Right cardiac atrium (tissue), 1 donor: ENCODE data around the genes DYRK3 and FCAMR.

DNA sequence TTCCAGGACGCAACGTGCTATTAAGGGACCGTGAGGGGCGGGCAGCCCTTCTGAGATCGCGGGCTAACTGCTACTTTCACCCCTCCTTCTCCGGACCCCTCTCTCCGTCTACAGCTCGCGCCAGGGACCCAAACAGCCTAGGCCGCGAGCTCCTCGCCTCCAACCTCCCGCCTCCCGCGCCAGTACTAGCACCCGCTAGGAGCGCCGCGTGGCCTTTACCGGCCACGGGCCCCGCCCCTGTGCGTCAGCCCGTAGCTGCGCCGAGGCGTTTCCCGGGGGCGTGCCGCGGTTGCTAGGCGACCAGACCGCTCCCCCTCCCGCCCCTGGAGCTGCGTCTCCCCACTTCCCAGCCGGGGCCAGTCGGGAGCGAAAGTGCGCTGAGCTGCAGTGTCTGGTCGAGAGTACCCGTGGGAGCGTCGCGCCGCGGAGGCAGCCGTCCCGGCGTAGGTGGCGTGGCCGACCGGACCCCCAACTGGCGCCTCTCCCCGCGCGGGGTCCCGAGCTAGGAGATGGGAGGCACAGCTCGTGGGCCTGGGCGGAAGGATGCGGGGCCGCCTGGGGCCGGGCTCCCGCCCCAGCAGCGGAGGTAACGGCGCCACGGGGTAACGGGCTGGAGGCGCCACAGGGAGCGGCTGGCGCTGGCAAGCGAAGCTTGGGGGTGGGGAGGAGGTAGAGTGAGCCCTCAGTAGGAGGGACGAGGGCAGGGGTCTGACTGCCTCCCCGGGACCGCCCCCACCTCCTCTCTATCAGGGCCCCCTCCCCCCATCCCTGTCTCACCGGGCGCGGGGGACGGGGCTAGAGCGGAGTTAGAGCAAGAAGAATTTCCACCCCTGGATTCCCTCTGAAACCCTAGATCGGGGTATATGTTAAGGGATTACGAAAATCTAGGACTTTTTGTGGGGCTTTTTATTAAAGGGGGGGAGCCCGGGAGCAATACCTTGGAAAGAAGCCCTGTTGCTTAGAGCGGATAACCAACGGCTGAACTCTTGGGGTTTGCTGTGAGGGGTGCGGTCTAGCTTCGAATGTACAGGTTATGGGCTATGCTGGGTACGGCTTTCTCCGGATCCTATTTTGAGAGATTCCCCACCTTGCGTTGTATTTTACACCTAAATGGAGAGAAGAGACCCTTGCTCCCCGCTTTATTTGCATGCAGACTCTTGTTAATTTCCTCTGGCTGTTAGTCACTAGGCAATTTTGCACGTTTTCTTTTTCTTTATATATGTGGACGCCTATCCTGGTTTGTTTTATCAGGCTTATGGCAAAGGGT is at the start of gene DYRK3:
DYRK3 (plus strand) TSS at position 342 of the 1,267 bp plus-strand sequence.
- PRO-cap = bidirectional peak, plus-strand start at position 342 of the sequence, minus-strand start at position 187 of the sequence

GRCh38 chr1:206652234-206653169 is 17.2 kb downstream of the DYRK3 start:
- PRO-cap = no peak

DNA sequence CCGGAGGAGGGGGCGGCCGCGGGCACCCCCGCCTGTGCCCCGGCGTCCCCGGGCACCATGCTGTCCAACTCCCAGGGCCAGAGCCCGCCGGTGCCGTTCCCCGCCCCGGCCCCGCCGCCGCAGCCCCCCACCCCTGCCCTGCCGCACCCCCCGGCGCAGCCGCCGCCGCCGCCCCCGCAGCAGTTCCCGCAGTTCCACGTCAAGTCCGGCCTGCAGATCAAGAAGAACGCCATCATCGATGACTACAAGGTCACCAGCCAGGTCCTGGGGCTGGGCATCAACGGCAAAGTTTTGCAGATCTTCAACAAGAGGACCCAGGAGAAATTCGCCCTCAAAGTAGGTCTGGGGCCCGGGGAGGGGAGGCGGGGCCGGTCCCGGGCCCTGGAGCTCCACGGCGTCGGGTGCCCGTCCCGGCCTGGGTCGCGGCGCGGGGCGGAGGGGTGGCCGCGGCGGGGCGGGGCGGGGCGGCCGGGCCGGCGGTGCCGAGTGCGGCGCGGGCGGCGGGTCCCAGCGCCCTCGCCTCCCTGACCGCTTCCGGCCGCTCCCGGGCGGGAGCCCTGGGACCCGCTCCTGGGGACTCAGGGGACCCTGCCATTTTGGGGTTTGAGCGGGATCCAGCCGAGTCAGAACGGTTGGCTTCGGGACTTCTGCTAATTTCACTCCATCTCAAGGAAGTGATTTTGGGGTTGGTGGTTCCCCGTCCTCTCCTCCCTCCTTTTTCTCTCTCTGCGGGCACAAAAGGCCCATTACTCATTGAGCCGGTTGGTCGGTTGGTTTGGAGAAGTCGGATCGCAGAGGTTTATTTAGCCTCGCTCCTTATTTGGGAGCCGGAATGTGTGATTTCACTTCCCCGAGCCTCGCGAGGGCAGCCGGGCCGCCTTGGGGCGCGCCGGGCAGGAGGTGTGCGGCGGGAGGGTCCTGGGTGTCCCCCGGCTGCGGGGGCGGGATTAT is 743 bp downstream of the MAPKAPK2 start:
- PRO-cap = bidirectional peak, plus-strand start at position 485 of the sequence, minus-strand start at position 417 of the sequence; bidirectional peak, plus-strand start at position 868 of the sequence, minus-strand start at position 748 of the sequence

DNA sequence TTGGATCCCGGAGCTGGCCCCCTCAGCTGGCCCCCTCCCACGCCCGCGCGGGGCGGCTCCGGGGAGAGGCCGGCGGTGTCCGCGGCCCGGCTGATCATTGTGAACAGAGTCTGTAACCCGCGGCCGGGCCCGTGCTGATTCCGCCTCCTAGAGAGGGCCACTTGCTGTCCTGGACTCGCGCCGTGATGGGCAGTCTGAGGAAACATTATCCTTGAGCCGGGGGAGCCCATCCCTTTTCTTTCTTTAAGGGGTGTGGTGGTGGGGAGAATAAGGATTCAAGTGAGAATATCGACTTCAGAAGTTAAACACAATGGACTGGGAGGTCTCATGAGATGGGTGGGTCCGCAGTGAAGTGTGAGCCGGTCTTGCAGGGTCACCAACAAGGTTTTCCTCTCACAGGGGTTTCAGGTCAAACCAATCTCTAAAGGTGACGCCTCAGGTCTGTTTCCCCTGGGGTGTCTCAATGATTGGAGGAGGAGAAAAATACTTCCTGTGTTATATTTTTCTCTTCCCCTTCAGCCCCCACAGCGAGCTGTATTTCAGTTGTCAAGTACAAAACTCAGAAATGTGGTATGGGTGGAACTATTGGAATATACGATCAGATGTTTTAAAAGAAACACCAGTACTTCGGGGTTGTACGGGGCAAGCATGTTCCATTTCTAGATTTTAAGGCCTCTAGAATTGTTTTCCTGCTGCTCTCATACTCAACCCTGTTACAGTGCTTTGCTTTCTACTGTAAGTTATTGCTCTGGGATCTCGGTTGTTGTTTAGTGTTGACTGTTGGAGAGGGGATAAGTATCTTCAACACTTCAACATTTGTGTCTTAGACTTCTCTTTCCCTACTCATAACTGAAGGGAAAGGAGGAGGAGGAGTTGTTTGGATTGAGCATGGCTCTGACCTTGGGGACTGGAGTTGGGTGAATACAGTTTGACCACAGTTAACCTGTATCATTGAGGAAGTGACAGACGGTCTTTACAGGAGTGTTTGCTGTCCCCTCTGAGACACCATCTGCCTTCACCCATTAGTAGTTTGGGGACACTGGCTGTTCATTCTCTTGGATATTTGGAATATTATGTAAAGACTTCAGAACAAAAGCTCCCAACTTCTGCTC is 1.8 kb downstream of the MAPKAPK2 start:
- PRO-cap = bidirectional peak, plus-strand start at position 97 of the sequence, minus-strand start at position 105 of the sequence

DNA sequence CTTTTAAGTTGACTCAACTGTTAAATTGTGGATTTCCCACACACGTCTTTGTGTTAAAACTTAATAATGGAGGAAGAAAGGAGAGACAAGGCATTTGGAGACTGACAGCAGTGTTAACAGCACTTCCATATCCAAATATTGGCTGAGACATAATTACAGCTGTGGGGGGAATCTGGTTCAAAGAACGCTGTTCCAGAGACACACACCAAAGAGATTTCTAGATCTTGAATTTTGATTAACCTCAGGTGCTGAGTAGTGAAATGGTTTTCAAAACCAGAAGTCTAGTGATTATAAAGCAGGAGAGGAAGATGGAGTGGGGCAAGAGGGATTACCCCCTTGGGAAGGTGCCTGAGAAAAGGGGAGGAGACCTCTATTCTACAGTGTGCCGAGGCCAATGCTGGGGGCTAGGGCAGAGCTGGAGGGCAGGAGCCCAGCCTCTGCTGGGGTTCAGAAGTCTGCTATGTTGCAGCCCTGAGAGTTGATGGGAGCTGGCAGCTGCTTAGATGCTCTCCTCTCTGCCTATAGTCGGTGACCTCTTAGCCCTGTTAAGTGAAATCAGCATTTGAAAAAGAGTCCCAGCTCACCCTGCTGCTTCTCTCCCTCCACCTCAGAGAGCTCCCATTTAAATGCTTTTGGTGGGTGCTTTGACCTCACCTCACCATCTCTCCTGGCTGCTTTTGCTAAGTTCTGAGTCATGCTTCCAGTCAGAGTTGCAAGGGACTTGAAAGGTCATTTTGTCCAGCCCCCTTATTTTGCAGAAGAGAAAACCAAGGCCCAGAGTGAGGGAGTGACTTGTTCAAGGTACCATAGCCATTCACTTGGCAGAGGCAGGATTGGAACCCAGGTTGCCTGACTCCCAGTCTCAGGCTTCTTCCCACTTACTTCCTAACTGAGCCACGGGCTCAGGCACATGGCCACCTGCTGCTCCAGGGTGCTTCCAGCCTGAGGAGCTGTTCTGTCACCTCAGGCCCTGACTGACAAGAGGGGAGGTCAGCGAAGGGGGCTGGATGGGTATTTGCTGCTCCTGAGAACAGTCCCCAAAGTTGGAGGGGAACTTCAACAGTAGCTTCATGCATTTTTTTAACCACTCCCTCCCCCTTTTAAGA is 3.1 kb downstream of the MAPKAPK2 start:
- PRO-cap = no peak

- PRO-cap = no peak
Measured at GRCh38 chr1:206713807-206714412, 29.2 kb downstream of the MAPKAPK2 start.

- PRO-cap = no peak
Measured at GRCh38 chr1:206737671-206738215, 32.8 kb upstream of the IL19 start.

DNA sequence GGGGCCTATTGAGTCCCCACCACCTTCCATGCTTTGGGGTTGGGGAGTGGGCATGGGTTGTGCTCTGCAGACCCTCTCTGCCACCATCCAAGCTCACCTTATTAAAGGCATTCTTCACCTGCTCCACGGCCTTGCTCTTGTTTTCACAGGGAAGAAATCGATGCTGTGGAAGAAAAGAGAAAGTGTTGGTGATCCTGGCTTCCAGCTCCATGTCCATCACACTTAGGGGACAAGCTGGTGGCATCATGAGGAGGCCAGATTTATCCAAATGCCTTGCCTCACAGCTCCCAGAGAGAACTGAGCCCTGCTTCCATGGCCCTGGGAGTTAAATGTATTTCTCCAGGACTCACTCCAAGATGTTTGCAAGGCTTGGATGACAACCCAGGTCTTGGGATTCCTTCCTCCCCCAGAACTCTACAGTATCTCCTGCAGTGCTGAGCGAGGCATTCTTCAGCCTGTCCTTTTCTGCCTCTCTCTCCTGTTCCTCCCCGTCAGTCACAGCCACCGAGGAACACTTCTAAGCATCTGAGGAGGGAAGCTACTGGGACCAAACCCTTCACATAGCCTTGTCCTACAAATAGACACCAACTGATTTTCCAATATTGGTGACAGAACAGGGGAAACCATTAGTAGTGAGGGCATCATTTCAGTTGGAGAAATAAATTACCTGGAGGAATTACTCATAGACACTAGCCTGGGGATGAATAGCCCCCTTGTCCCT is 681 bp upstream of the IL19 start:
- PRO-cap = no peak

- PRO-cap = no peak
Measured at GRCh38 chr1:206895797-206896412, 1.3 kb upstream of the IL24 start.

- PRO-cap = no peak
Measured at GRCh38 chr1:206970127-206970791, at the start of gene FCAMR. Gene FCAMR, minus strand, starts transcription at chr1:206970460.

DNA sequence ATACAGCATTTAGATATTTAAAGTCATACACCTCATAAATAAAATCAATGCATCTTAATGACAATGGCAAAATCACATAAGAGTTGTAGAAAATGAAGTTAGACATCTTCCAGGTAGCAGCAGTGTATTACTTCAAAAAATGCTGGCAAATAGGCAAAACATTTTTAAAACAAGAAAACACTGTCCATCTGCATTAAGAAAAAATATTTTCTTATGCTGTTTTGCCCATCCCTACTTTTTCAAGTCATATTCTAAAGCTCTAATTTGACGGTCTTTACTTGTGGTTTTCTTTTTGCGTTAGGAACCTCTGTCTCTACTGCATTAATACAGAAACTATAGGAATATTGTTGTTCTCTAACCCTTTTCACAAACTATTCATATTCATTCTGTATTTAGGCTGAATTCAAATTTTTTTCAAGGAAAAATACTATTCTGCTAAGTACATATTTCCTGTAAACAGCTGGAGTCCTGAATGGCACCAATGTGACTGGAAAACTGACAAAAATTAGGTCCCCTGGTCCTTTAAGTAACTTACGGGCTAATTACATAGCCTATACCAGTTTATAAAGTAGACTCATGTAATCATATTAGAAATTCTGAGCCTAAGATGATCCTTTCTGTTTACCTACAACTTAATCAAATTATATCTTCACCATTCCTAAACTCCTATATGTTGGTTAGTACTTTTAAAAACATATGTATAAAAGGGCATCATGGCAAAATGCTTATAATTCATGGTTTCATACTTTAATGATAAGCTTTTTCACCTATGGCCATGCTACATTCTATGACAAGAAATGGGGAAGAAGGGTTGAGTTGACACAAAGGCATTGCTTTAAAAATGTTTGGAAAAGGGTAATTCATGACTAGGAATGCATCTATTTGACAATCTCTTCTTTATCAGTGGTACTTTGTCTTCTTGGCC is 6.9 kb downstream of the YOD1 start:
- PRO-cap = no peak

DNA sequence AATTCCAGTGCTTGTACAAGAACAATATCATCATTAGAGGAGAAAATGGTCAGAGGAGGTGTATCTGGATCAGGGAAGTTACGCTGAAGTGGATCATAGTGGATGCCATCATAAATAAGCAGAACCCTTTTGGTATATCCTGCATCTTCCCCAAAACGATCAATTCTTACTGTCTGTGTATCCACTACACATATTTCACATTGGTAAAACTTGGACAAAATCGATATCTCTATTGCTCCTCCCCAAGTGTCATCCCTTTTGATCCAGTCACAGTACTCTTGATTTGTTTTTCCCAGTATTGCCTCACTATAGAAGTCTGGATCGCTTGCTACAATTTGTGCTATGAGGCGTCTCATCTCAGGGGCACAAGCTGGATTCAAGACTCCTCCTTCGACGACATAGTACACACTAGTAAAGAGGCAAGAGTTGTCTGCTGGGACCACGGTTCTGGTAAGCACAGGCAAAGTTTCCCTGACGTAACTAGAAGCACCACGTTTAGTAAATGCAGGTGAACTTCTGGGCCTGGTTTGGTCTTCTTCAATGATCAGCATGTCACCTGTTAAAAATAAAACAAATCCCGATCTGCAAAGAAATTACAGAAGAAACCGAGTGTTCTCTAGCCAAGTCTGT is 1.7 kb downstream of the YOD1 start:
- PRO-cap = no peak

- PRO-cap = no peak
Measured at GRCh38 chr1:207089852-207090375, 1.3 kb downstream of the C4BPB start.

DNA sequence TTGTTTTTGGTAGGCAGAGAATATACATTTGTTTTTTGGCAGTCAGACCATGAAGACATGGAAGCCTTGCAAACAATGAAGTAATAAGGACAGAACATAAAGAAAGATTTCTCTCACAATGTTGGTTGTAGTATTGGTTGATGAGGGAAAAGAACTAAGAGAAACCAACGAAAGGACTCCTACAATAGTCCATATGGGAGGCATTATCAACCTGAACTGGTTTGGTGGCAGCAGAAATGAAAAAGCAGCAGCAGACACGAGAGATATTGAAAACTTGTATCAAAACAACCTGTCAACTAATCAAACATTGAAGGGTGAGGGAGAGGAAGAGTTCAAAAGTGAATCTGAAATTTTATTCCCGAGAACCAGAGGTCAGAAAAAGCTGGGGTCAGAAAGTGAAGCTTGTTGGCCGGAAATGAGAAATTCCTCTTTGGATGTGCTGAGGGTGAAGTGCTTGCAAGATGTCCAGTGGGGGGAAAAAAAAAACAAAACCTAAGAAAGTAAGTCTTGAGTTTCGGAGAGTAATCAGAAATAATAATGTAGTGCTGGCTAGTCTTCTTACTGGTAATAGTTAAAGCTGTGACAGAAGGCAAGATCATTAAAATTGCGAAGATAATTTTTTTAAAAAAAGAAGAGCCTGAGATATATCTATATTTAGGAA is 1.9 kb upstream of the C4BPA start:
- PRO-cap = no peak

- PRO-cap = no peak
Measured at GRCh38 chr1:207105917-207106498, 2.0 kb downstream of the C4BPA start.

DNA sequence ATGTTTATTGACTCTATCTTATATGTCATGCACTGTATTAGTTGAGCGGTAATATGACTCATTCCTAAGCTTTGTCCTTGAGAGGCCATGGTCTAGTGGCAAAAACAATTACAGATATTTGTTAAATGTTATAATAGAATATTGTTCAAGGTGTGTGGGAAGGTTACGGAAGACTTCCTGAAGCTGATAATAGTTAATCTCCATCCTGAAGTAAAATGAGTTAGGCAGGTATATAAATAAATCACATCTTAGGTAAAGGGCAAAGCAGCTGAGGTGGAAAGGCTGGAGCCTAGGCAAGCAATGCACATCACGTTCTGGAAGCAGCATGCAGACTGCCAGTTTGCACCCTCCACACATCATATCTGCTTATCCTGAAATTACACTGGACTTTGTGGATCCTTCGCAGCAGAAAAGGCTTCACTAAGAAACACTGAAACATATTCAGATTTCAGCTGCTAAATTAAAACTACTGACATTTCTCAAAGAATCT is 16.4 kb upstream of the CD55 start:
- PRO-cap = no peak

GRCh38 chr1:207740876-207741188 is 11.0 kb upstream of the CD46 start:
- PRO-cap = no peak

DNA sequence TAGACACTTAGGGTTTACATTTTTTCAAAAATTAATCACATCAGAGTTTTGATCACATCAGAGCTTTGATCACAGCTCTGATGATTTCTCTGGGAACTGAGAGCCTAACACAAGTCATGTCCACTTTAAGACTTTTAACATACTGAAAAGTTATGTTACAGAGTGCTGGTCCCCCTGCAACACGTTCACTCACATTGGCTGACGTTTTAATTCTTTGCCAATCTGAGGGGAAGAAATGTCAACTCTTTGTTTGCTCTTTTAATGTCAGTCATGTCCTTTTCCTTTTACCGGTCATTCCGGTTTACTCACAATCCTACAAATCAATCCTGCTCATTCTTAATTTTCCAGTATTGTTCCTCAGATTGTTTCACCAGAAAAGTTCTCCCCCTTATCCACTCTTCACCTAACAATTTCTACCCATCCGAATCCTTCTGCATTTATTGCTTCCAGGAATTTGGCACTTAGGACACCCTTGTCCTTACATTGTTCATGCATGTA is 956 bp upstream of the CD46 start:
- PRO-cap = no peak

- PRO-cap = no peak
Measured at GRCh38 chr1:207805828-207806712, 54.2 kb downstream of the CD46 start.

DNA sequence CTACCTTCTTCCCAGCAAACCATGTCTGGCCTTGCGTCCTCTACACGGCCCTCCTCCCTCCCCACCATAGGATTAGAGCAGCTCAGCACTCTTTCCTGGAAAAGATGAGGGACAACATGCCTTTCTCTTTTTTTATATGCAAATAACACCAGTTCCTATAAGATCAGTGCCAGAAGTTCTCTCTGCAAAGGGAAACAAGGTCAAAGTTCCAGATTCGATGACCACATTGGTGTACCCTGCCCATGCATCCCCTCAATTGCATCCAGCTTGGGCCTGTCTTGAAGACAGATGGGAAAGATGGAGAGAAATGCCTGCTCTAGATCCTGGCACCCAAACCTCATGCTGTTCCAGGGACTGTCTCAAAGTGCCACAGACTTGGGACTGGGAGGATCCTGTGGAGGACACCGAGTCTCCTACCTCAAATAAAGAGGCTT is 57.2 kb downstream of the CD46 start:
- PRO-cap = no peak